Smooth muscle cell (in vitro differentiated cells): ENCODE results near the genes C21orf58 and S100B.

DNA sequence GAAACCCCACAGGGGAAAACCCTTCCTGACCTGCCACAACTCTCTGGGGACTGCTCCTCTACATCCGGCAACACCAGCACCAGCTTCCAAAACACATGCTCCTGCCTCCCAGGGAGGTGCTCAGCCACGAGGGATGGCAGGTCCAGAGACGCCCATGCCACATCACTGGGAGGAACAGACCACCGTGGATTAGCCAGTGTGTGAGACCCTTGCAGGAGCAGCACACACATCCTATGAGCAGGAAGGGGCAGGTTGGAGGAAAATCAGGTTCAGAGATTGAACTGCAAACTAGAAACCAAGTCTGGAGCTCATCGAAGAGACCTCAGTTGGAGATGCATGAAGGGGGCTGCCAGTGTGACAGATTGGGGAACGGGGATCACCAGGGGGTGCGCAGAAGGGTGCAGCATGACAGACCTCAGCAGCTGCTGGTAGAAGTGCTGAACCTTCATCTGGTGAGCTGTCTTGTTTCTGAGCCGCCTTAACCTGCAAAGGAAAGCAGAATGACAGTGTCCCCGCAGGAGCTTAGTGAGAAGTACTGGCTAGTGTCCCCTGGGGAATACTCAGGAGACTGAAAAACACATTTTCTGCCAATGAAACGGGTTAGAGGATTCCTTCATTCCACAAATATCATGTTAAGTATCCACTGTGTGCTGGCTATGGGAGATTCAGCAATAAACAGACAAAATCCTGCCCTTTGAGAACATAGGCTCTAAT, 25.9 kb upstream of the LSS start:
- RAMPAGE, long total RNA, result no peak

GRCh38 chr21:46322228-46323364, 1.1 kb downstream of the C21orf58 start:
- RAMPAGE, long total RNA, result no peak

DNA sequence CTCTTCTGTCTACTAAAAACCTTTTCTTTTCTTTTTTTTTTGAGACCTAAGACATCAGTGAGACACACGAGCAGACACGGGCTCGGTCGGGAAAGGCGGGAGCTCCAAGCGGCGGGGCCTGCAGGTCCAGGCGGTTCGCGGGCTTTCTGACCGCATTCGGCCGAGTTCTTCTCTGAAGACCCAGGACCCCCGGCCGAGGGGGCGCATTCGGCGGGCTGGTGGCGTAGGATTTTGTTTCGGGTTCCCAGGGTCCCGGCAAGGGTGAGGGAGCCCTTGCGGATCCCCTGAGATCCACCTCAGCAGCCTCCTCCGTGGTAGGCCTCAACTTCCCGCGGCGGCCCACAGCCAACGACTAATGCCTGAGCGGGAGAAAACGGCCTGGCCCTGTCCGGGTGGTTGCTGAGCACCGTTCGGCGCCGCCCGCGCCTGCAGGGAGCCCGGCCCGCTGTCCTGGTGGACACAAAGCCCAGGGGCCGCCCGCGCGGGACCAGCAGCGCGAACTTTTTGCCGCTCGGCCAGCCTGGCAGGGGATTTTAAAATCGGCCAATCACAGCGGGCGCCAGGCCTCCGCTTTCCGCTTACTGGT, at the start of gene C21orf58:
C21orf58 (minus strand) TSS at position 506 of the 586 bp plus-strand sequence.
- RAMPAGE, long total RNA, result no peak

GRCh38 chr21:46515054-46515630, 56.5 kb downstream of the DIP2A start:
- RAMPAGE, long total RNA, result no peak

DNA sequence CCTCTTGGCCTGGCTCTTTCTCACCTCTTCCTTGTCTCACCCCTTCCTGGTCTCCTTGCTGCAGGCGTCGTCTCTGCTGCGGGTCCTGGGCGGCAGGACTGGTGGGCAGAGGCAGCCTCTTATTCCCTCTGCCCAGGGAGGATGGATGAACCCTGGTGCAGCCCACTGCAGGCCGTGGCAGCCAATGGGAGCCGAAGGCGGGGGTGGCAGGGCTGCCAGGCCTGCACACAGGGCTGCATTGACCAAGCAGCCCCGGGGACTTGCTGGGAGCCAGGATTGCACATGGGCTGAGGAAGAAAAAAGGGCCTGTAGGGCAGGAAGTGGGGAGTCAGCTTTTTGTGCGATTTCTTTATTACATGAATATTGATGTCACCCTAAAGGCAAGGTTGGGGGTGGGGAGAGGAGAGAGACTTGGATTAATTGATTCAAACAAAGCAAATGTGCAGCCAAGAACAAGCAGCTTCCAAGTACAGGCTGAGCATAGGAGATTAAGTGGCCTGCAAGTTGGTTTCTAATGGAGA, at the start of gene S100B:
S100B (minus strand) TSS at position 94 of the 521 bp plus-strand sequence.
- RAMPAGE, long total RNA, result no peak

DNA sequence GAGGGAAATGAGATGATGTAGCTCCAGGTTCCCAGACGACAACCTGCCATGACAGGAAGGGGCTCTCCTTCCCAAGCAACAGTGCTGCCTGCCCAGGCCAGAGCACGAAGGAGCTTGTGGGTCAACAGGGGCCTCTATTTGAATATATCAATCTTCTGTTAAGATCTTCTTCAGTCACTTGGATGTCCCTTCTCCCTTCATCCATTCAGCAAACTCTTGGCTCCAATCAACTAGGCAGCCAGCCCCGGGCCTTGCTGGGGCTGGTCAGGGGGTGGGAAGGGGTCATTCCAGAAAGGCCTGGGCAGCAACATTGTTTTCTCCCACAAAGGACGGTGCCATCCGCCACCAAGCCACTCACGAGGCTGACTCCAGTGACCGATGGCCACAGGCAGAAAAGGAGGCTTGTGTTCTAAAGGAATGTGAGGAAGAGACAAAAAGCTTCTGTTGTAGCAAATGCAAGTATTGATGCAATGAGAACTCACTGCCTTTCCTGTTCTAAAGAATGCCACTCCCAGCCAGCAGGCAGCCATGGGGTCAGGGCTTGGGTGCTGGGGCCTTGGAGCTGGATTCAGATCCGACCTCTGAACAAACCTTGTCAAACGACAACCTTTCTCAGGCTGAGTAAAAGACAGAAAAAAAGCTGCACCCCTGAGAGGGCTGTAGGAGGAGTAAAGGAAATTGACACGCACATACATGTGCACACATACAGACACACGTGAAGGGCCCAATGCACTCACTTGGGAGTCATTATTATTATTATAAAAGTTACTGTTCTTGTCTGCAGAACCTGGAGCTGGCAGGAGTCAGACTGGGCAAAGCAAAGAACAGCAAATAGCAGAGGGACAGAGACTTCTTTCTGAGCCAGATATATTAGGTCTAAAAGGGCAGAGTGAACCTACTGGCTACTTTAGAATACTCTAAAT, 14.0 kb upstream of the PRMT2 start:
- RAMPAGE, long total RNA, result no peak